ENCODE measurements around a stretch of chr3.

- PRO-cap: no peak
CAGE:
- cytosol, long polyA plus RNA: no peak
- long polyA plus RNA: no peak
- nucleus, long polyA plus RNA: no peak
These were observed 7.9 kb upstream of the GP9 start for GRCh38 chr3:129052620-129053063.

DNA sequence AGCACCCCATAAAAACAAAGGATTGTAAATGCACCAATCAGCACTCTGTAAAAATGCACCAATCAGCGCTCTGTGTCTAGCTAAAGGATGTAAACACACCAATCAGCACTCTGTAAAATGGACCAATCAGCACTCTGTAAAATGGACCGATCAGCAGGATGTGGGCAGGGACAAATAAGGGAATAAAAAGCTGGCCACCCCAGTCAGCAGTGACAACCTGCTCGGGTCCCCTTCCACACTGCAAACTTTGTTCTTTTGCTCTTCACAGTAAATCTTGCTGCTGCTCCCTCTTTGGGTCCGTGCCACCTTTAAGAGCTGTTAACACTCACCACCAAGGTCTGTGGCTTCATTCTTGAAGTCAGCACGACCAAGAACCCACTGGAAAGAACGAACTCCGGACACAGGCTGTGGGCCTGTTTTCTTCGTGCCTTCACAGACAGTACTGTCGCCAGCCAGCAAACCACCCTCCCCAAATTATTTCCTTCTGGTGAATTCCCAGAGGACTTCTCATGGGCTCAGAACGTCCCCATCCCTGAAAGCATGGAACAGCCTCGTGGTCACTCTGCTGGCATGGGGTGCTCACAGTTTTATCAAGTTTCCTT, 9.0 kb downstream of the GP9 start:
- PRO-cap: no peak
CAGE:
- cytosol, long polyA plus RNA: no peak
- long polyA plus RNA: no peak
- nucleus, long polyA plus RNA: no peak

GRCh38 chr3:129167001-129167970, 6.4 kb upstream of the ISY1 start:
- PRO-cap: no peak
CAGE:
- cytosol, long polyA plus RNA: no peak
- long polyA plus RNA: no peak
- nucleus, long polyA plus RNA: no peak

DNA sequence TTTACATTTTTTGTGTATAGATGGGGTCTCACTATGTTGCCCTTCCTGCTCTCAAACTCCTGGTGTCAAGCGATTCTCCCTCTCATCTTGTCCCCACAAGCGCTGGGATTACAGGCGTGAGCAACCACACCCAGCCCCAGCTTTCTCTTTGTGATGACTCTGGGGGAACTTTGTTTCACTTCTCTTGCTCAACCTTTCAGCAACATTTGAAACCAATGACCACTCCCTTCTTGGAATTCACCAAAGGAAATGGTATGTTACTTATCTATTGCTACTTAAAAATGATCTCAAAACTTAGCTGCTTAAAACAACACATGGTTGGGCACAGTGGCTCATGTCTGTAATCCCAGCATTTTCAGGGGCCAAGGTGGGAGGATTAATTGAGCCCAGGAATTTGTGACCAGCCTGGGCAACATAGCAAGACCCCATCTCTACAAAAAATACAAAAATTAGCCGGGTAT, 10.5 kb upstream of the COPG1 start:
- PRO-cap: no peak
CAGE:
- cytosol, long polyA plus RNA: no peak
- long polyA plus RNA: no peak
- nucleus, long polyA plus RNA: no peak

DNA sequence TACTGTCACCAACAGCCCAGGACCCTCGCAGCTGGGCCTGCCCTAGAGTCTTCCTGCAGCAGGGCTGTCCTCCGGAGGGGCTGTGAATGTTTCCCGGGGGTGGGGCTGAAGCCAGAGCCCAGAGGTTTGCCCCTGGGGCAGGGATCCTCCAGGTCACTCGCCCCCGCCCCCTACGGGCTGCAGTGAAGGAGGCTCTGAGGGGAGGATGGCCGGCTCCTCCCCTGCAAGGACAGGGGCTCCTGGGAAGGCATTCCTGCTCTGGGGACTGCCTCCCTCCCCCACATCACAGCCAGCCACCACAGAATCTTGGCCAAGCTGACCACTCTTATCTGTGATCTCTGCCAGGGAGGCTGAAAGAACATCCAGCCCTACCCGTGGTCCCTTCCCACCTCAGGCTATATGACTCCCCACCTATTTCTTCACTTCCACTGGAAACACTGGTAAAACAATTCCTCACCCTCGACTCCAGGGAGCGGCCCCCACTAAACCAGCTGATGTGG, 28.5 kb upstream of the H1-10 start:
- PRO-cap: no peak
CAGE:
- cytosol, long polyA plus RNA: no peak
- long polyA plus RNA: no peak
- nucleus, long polyA plus RNA: no peak

GRCh38 chr3:129402127-129402812, 26.2 kb downstream of the EFCAB12 start:
- PRO-cap: no peak
CAGE:
- cytosol, long polyA plus RNA: no peak
- long polyA plus RNA: no peak
- nucleus, long polyA plus RNA: no peak

GRCh38 chr3:129417312-129417839, 11.1 kb downstream of the EFCAB12 start:
- PRO-cap: no peak
CAGE:
- cytosol, long polyA plus RNA: no peak
- long polyA plus RNA: no peak
- nucleus, long polyA plus RNA: no peak

DNA sequence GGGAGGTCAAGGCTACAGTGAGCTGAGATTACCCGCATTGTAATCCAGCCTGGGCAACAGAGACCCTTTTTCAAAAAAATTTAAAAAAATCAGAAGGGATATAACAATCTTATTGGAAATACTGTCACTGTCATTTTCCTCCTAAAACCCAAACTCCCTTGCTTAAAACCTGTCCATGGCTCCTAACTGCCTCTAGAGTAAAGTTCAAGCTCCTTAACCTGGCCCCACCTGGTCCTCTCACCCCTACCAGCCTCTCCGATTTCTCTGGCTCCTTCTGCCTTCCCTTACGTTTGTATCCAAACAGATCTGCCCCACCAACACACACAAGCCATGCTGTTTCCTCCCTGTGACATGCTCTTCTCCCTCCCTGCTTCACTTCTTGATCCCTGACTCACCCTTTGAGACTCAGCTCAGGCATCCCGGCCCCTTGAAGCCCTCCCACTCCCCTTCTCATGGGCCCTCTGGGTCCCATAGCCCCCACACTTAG, 4.8 kb downstream of the EFCAB12 start:
- PRO-cap: no peak
CAGE:
- cytosol, long polyA plus RNA: no peak
- long polyA plus RNA: no peak
- nucleus, long polyA plus RNA: no peak

GRCh38 chr3:129429138-129429504, 685 bp upstream of the EFCAB12 start:
- PRO-cap: no peak
CAGE:
- cytosol, long polyA plus RNA: no peak
- long polyA plus RNA: no peak
- nucleus, long polyA plus RNA: no peak

GRCh38 chr3:129431879-129432638, 3.6 kb upstream of the EFCAB12 start:
- PRO-cap: no peak
CAGE:
- cytosol, long polyA plus RNA: no peak
- long polyA plus RNA: no peak
- nucleus, long polyA plus RNA: no peak

DNA sequence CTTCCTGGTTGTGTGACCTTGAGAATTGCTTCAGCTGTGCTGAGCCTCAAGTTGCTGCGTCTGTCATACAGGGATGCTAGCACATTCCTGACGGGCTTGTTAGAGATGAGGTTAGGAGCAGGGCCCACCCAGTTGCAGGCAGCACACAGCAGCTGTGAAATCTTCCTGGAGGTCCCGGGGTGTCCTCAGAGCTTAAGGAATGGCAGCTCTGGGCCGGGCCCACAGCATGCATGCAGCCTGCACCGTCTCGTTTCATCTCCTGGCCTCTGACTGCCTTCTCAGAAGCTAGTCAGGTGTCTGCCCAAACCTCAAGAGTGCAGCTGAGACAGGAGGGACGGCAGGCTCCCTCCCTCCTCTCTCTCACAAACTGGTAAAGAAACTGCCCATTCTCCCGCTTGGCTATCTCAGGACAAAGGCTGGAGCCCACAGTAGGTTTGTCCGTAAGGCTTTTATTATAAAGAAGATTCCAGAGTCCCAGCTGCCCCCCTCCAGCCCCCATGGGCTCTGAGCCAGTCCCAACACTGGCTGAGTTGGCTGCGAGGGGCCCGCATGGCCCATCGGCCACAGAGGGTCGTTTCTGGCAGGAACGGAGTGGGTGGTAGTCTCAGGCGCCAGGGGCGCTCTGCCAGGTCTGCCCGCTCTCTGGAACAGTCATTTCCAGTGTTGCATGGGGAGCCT, 11.9 kb downstream of the H1-8 start:
- PRO-cap: no peak
CAGE:
- cytosol, long polyA plus RNA: no peak
- long polyA plus RNA: no peak
- nucleus, long polyA plus RNA: no peak

DNA sequence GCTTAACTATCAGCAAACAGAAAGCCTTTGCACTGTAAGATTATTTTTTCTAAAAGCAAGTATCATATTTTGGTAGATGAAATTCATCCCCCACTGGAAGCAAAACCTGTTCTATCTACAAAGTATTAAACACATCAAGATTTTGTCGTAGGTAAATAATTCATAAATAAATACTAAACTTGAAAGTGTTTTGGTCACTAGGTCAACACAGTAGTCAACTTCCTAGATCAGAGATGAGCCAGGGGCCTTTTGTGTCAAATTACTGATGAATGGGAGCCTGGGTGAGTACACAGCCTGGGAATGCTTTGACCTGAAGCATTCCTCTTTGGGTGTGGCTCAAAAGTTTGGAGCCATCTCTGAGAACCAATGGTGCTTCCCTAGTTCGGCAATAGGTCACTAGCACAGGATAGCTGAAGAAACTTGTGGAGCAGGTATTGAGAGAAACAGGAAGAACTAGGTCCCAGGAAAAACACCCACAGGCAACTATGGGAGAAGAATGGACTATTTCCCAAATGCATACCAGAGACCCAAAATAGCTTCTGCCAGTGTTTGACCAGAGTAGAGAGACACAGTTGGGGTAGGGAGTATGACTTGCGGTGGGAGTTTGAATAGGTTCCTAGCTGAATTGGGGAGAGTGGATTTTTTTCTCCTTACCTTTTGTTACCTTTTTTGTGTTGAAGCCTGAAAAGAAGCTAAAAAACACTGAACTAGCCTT, 56.6 kb upstream of the PLXND1 start:
- PRO-cap: no peak
CAGE:
- cytosol, long polyA plus RNA: no peak
- long polyA plus RNA: no peak
- nucleus, long polyA plus RNA: no peak

- PRO-cap: no peak
CAGE:
- cytosol, long polyA plus RNA: no peak
- long polyA plus RNA: no peak
- nucleus, long polyA plus RNA: no peak
These were observed 14.8 kb upstream of the TMCC1 start for GRCh38 chr3:129908118-129908919.

GRCh38 chr3:130002731-130003318, 28.3 kb downstream of the TRH start:
- PRO-cap: bidirectional peak, plus-strand start at chr3:130003207, minus-strand start at chr3:130003171
CAGE:
- cytosol, long polyA plus RNA: no peak
- long polyA plus RNA: no peak
- nucleus, long polyA plus RNA: no peak

- PRO-cap: no peak
CAGE:
- cytosol, long polyA plus RNA: no peak
- long polyA plus RNA: no peak
- nucleus, long polyA plus RNA: no peak
These were observed 97.9 kb downstream of the ALG1L2 start for GRCh38 chr3:130179330-130180116.

DNA sequence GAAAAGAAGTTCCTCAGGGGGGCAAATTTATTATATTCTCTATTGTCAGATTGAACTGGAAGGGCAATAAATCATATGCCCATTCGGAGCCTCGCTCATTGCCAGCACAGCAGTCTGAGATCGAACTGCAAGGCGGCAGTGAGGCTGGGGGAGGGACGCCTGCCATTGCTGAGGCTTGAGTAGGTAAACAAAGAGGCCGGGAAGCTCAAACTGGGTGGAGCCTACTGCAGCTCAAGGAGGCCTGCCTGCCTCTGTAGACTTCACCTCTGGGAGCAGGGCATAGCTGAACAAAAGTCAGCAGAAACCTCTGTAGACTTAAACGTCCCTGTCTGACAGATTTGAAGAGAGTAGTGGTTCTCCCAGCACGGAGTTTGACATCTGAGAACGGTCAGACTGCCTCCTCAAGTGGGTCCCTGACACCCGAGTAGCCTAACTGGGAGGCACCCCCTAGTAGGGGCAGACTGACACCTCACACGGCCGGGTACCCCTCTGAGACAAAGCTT, 61.7 kb upstream of the ATP2C1 start:
- PRO-cap: no peak
CAGE:
- cytosol, long polyA plus RNA: no peak
- long polyA plus RNA: no peak
- nucleus, long polyA plus RNA: no peak

GRCh38 chr3:131331973-131332459, 49.6 kb upstream of the NUDT16 start:
- PRO-cap: no peak
CAGE:
- cytosol, long polyA plus RNA: no peak
- long polyA plus RNA: no peak
- nucleus, long polyA plus RNA: no peak

- PRO-cap: no peak
CAGE:
- cytosol, long polyA plus RNA: no peak
- long polyA plus RNA: no peak
- nucleus, long polyA plus RNA: no peak
These were observed 34.6 kb upstream of the DNAJC13 start for GRCh38 chr3:132382727-132383046.

DNA sequence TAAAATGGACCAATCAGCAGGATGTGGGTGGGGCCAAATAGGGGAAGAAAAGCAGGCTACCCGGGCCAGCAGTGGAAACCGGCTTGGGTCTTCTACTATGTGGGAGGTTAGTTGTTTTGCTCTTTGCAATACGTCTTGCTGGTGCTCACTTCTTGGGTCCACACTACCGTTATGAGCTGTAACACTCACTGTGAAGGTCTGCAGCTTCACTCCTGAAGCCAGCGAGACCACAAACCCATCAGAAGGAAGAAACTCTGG, 20.4 kb upstream of the DNAJC13 start:
- PRO-cap: no peak
CAGE:
- cytosol, long polyA plus RNA: no peak
- long polyA plus RNA: no peak
- nucleus, long polyA plus RNA: no peak

GRCh38 chr3:132722692-132723326, 600 bp upstream of the NPHP3 start:
- PRO-cap: unidirectional peak, plus-strand start at chr3:132722989; unidirectional peak, minus-strand start at chr3:132723196
CAGE:
- cytosol, long polyA plus RNA: no peak
- long polyA plus RNA: no peak
- nucleus, long polyA plus RNA: no peak

Measured in A549 (cell line).